Pulmonary artery (tissue), 1 donor: ENCODE measurements around the genes LZIC and CENPS.

GRCh38 chr1:9822643-9823795 is 746 bp downstream of the CLSTN1 start:
- PRO-cap = no peak

- PRO-cap = no peak
Observed at GRCh38 chr1:9839480-9839836, 15.7 kb upstream of the CLSTN1 start.

DNA sequence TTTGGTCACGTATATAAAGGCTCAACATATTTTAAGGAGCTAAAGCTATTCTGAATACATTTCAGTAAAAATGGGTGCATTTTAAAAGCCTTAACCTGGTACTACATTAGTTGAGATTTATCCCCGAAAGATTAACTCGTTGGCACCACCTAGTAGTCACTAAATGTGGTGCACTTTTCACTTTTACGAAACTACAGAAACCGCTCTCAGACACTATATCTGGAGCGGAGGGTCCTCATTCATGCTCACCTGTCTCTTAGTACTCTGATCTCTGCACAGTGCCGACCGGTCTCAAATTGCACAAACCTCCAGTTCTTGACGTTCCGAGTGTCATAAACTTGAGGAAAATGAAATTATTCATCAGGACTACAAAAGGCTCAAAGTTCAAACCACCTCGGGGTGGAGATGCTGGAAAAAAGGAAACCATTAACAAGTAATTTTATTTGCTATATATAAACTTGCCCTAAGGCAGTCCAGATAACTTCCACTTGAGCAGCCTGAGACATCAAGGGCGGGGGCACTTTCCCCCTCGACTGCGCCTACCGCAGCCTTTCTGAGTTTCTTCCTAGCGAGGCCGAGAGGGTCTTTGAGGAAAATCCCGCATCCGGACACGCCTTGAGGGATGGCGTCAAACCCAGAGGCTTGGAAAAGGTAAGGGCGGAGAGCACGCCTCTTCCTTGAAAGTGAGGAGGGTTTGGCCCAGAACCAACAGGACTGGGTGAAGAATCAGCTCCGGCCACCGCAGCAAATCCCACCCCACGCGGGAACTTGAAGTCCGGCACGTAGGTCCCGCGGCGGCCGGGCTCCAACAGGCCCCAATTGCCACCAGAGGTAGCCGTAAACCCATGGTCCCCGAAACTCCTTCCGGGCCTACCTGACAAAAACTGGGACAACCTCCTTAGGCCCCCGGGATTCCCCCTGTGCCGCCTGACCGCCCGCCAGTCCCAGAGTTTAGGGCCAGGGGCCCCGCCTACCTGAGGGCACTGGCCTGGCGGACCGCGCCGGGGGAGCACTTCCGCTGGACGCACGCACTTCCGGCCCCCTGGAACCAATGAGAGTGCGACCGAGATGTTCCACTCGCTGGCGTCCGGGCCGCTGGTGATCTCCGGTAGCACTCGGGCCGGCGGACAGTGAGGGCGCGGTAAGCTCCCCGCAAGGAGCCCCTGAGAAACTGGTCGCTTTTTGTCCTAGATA is at the start of gene LZIC:
Gene LZIC (minus strand): TSS at position 1,017 of the 1,194 bp plus-strand sequence.
- PRO-cap = bidirectional peak, plus-strand start at position 1,114 of the sequence, minus-strand start at position 953 of the sequence

- PRO-cap = unidirectional peak, minus-strand start at chr1:10074515
Observed at GRCh38 chr1:10074231-10074836, 41.6 kb downstream of the UBE4B start.

DNA sequence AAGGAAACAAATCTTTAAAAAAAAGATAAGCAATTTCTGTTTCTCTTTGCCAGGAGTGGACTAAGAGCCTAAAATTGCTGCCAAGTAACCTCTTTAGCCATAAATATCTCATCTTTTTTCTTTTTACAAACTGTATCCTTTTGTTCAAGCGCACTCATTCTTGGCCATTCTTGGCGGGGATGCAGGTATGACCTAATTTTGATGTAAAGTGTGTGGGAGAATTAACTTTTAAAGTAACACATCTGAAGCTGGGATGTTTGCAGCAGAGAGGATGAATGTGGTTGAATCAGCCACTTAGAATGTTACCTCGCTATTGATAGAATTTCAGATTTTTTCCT is 13.4 kb upstream of the KIF1B start:
- PRO-cap = no peak

- PRO-cap = no peak
Observed at GRCh38 chr1:10296811-10297410, 86.5 kb downstream of the KIF1B start.

- PRO-cap = no peak
Observed at GRCh38 chr1:10310585-10311095, 88.2 kb upstream of the PGD start.

DNA sequence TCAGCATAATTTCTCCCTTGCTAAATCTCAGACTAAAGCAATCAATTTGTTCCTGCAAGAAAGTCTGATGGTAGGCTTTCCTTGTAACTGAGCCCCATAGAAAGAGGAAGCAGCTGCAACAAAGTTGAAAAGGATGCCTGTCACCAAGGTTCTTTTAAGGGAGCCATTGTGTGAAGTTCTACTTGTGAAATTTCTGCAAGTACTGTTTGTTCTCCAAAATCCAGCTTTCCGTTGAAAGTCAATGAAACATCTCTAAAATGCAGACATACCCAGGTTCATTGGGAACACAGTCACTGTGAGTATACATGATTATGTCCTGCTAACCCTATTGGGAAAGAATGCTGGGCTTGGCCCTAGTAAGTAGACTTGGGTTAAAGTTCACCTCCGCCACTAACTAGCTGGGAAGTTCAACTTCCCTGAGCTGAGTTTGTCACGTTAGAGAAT is 10.6 kb upstream of the PGD start:
- PRO-cap = no peak

DNA sequence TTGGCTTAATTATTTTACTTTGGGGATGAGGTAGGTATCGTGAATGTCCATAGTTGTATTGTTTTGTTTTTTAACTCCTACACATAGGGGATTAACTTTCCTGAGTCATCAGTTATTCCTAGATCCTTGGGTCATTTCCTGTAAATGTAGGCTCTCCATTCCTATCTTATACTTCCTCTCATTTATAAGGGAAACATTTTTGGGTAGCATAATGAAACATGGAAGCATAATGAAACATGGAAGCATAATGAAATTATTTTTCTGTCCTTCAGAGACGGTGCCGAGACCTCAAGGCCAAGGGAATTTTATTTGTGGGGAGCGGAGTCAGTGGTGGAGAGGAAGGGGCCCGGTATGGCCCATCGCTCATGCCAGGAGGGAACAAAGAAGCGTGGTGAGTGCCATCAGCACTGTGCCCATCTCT is 5.0 kb downstream of the PGD start:
- PRO-cap = no peak

DNA sequence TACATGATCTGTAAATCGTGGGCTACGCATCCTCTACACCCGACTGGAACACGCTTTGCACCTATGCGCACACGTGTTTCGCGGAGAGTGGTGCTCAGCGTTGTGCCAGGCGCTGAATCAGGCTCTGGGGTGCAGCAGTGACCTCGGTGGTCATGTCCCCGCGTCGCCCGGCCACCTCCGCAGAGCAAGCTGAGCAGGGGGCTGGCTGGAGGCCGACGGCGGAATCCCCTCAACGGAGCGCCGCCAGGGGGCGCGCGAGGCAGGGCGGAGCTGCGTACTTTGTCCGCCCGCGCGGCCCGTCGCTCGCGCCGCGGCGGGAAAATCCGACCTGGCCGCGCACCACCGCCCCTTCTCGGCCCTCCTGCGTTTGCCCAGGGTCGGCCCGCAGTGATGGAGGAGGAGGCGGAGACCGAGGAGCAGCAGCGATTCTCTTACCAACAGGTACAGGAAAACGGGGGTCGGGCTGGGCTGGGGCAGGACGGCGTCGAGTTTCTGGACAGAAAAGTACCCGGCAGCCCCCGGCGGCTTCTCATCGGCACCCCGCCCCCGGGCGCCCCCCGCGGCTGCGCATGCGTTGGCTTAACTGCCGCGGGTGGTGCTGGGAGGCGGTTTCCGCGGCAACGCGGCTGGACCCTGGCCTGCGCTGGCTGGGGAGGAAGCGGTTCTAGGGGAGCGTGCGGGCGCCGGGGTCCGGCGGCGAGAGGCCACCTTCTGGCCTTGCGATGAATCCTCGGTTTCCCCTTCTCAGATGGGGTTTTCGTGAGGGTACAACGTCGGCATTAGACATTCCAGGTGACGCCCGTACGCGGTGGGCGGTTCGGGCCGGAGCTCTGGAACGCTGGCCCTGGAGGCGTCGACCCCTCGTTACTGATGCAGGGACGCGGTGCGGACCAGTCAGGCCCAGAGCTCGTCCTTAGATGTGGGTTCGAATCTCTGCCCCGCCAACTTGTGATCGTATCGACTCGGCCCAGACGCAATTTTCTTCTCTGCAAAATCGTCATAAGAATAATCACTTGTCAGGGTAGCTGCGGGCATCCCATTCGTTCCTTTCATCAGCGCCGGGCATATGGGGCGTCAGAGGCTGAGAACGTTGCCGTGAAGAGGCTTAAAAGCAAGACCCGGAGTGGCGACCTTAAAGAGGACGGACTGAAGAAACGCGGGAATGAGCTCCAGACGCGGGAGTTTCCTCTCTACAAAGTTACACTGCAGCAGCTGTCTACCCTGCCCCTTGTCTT is at the start of gene CENPS:
Gene CENPS (plus strand): TSS at position 306 of the 1,235 bp plus-strand sequence.
- PRO-cap = bidirectional peak, plus-strand start at position 628 of the sequence, minus-strand start at position 542 of the sequence

- PRO-cap = no peak
Observed at GRCh38 chr1:10459090-10459515, 9.3 kb downstream of the CORT start.

GRCh38 chr1:10494954-10495752 is 20.4 kb downstream of the PEX14 start:
- PRO-cap = no peak

DNA sequence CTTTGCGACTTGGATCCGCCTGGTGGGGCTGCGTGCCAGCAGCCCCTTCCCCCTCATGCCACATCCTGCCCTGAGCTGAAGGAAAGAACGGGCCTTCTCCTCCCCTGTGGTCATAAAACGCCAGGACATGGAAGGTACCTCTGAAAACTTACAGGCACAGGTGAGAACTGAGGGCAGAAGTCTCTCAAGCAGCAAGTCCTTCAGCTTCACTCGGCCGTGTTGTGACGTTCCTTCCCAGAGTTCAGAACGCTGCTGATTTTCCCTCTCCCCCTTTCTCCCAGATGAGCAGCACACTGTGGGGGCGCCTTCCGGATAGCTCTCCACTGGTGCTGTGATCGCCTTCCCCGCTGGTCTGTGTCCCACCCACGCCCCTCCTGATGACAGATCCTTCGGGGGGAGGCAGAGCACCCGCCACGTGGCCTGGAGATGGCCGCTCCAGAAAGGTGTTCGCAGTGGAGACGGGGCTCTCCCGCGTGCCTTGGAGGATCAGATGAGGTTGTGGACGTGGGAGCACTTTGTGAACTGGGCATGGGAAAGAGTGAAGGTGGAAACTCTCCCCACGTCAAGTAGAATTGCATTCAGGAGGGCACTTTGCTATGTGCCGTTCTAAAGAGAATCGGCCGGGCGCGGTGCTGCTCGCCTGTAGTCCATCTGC is 141.6 kb downstream of the PEX14 start:
- PRO-cap = no peak

DNA sequence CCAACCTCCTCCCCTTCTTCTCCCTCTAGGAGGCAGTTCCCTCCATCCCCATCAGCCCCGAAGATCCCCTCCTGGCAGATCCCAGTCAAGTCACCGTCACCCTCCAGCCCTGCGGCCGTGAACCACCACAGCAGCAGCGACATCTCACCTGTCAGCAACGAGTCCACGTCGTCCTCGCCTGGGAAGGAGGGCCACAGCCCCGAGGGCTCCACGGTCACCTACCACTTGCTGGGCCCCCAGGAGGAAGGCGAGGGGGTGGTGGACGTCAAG is 154.7 kb downstream of the PEX14 start:
- PRO-cap = no peak

DNA sequence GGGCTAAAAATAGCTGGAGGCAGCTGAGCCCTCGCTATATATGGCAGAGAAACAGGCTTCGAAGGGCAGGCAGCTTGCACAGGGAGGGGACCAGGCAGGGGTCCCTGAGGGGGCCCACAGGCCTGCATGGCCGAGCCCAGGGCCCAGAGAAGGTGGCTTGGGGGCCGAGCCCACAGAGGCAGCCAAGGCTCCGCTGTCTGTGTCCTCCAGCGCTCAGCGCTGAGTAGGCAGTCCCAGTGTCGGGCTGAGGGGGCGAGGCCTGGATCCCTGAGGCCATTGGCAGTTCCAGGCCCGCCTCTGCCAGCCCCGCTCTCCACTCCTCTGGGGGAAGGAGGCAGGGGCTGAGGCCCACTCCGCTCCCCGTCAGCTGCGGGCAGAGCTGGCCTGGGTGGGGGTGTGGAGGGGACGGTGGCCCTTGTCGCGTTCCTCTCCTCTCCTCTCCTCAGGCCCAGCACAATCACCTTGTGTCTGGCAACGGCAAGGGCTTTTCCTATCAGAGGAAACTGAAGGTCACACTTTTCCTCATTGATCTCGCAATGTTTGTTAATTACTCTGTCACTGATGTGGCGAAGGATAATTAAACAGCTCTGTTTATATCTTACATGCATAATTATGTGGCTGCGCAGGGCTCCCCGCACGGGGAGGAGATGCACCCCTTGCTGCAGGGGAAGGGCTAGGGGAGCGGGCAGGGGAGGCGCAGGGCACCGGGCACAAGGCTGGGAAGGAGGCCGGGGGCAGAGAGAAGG is 132.7 kb downstream of the CASZ1 start:
- PRO-cap = bidirectional peak, plus-strand start at position 324 of the sequence, minus-strand start at position 221 of the sequence

DNA sequence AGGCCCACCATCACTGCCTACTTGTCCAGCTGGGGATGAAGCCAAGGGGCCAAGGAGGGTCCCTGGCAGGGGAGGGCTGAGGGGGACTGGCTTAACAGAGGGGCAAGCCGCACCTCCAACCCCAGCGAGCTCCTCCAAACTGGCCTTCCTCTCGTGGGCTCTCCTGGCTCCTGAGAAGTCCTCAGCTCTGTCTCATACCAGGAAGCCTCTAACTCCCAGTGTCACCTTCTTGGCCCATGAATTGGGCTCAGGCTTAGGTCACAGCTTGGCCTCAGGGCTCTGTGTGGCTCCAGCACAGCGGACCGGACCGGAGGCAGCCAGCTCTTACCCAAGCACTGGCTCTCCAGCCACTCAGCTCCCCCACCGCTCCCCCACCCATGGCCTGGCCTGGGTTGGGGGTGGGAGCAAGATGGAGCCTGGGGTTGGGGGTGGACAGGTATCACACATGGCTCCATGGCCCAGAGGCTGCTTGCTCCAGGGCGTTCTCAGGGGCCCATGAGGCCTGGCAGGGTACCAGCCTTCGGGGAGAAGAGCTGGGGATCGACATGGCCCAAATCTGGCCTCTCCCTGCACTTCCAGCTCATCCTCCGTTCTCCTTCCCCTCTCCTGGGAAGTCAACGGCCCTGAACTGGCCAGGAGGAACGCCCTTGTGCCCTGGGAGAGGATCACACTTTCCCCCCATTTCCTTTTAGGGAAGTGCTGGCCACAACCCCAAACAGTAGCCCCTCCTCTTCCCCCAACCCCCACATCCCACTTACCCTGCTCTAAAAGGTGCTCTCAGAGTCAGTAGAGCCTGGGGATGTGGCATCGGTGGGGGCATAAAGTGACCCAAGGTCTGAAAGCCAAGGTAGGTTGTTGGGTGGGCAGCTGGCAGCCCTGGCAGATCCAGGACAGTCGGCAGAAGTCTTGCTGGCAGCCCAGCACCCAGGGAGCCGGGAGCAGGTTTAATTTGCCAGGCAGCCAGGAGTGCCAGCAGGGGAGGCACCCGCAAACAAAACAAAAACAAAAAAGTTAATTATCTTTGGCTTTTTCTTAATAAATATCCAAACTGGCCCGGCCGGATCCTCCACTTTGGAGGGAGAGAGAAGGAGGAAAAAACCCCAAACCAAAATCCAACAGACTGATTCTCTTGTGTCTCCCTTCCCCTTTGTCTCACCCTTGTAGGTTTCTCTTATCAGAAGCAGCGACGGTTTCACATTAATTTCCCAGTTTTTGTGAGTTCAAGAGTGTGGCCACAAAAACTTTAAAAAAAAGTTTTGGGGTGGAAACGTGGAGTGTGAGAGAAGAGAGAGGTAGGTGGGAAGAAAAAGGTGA is 97.4 kb downstream of the CASZ1 start:
- PRO-cap = no peak

- PRO-cap = no peak
Observed at GRCh38 chr1:10776170-10776914, 20.1 kb downstream of the CASZ1 start.

GRCh38 chr1:10818638-10819286 is 22.3 kb upstream of the CASZ1 start:
- PRO-cap = no peak

DNA sequence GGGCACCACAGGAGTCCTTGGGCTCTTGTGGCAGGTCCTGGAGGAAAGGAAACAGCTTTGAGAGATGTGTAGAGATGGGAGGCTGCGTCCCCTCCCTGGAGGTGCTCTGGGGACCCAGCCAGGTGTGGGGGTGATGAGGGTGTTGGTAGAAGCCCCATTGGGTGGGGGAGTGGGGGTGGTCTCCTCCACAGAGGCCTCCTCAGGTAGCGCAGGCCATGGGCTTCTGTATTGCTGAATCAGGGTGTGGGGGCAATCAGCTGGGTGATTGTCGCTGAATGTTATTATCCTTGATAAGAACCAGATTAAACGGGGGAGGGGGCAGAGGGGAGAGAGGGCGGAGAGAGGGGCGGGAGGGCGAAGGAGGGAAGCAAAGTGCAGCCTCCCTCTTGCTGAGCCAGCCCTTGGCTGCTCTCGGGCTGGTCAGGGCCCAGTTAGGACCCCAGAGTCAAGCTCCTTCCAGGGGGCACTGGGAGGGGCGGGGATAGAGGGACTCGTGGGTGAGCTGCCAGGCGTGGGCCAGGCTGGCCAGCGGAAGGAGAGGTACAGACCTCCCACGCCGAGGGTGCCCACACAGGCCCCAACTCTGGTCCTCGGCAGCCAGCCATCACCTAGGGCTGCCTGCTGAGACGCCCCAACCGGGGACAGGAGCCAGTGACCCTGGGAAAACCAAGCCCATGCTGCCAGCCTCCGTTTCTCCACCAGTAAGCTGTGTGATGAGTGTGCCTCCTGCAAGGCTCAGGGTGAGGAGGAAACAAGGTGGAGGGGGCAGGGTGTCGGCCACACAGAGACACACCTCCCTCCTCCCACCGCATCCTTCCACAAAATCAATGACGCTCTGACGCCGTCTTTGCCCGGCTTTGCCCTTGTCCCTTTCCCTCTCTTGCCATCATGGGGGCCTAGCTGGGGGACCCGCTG is 23.2 kb upstream of the CASZ1 start:
- PRO-cap = no peak

DNA sequence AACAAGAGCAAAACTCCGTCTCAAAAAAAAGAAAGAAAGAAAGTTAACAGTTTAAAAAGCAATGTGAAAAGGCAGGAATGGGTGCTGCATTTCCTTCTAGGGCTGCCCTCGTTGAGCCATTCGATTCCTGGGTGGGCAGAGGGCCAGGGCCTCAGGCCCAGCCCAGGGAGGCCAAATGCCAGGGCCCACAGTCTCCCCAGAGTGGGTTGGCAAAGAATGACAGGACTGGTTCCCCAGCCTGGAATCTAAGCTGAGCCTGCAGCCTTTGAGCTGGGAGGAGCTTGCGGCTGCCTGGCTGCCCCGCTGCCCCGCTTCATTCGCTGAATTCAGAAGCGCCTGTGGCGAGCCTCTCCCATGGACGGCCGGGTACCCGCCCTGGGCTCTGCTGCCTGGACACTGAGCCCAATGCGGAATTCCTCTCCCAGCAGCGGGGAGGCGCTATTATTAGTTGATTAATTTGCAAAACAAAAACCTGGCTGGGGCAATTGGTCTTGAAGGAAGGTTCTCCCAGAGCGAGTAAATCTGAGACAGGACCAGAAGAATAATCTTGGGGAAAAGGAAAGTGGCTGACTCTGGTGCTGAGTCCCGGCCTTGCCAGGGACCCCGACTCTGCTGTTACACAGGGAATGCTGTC is 1.7 kb downstream of the C1orf127 start:
- PRO-cap = no peak